Diencephalon (tissue), 2 donors: Measurements from ENCODE around the gene ALDH1L2.

GRCh38 chr12:102417687-102418202 is 62.6 kb downstream of the IGF1 start:
- RAMPAGE, long total RNA = no peak

GRCh38 chr12:102454292-102454795 is 26.0 kb downstream of the IGF1 start:
- RAMPAGE, long total RNA = no peak

DNA sequence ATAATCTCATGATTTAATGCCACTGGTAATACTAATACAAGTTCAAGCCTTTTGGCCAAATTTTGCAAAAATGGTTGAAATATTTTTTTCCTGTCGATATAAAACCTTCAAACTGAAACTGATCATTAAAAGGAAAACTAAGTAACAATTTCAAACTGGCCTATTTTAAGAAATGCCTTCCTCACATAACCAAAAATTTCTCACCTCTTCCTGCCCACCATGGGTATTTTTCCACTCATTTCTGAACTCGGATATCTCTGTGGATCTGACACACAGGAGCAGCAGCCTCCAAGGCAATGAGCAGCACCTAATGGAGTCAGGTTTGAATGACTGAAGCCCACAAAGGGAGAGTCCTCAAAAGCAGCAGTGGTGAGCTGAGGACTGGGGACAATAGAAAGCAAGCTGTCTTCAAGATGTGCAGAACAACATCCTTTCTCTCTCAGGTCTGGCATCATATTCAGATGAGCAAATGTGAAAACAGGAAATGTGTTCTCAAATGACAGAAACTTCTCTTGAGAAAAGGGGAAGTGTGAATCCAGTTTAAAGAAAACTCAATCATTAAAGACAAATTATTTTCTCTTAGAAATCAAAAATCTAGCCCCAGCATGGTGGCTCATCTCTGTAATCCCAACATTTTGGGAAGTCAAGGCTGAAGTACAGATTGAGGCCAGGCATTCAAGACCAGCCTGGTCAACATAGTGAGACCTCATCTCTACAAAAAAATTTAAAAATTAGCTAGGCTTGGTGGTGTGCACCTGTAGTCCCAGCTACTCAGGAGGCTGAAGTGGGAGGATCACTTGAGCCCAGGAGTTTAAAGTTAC is 54.3 kb downstream of the C12orf42 start:
- RAMPAGE, long total RNA = no peak

DNA sequence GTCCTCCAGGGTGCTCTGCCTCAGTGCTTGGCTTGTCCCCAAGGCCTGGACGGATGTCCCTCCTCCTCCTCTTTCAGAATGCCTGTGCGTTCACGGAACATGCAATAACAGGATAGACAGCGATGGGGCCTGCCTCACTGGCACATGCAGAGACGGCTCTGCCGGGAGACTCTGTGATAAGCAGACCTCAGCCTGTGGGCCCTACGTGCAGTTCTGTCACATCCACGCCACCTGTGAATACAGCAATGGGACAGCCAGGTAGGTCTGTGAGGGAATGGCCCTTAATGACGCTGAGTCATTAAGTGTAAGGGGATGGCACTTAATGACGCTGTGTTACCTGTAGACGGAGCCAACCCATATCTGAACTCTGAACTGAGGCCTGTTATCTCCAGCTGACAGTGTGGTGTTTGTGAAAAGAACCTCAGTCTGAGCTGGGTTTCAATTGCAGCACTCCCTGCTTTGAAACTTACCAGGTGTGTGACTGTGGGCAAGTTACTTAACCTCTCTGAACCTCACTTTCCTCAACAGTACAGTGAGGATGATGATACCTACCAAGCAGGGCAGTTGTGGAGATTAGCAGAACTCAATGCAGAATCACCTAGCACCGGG is 86.9 kb downstream of the STAB2 start:
- RAMPAGE, long total RNA = no peak

- RAMPAGE, long total RNA = no peak
These were observed 12.8 kb downstream of the HSP90B1 start for GRCh38 chr12:103942964-103943431.

- RAMPAGE, long total RNA = no peak
These were observed 588 bp downstream of the UQCC6 start for GRCh38 chr12:103956413-103956840.

GRCh38 chr12:103997445-103997880 is 31.8 kb downstream of the TDG start:
- RAMPAGE, long total RNA = no peak

DNA sequence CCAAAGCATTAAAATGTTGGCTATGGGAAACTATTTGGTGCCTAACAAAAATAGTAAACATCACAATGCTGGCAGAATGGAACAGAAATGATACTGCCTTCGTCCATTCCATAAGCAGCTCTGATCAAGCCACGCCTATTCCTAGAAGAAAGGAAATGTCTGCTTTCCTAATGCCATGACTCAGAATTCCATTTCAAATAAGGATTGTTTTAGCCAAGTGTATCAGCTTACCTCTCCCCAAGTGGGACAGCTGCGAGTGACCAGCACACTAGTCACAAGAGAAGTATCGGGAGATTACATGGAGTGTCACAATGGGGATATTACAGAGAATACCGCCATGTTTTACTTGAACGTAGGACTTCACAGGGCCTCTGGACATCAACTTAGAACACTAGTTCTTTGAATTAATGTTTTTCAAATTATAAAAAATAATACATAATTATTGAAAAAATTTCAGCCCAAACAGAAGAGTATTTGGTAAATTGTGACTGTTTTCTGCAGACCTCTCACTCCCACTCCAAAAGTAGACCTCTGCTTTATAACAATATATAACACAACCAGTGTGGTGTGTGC is 38.6 kb downstream of the GLT8D2 start:
- RAMPAGE, long total RNA = no peak

GRCh38 chr12:104321030-104321662 is 17.6 kb downstream of the EID3 start:
- RAMPAGE, long total RNA = no peak

DNA sequence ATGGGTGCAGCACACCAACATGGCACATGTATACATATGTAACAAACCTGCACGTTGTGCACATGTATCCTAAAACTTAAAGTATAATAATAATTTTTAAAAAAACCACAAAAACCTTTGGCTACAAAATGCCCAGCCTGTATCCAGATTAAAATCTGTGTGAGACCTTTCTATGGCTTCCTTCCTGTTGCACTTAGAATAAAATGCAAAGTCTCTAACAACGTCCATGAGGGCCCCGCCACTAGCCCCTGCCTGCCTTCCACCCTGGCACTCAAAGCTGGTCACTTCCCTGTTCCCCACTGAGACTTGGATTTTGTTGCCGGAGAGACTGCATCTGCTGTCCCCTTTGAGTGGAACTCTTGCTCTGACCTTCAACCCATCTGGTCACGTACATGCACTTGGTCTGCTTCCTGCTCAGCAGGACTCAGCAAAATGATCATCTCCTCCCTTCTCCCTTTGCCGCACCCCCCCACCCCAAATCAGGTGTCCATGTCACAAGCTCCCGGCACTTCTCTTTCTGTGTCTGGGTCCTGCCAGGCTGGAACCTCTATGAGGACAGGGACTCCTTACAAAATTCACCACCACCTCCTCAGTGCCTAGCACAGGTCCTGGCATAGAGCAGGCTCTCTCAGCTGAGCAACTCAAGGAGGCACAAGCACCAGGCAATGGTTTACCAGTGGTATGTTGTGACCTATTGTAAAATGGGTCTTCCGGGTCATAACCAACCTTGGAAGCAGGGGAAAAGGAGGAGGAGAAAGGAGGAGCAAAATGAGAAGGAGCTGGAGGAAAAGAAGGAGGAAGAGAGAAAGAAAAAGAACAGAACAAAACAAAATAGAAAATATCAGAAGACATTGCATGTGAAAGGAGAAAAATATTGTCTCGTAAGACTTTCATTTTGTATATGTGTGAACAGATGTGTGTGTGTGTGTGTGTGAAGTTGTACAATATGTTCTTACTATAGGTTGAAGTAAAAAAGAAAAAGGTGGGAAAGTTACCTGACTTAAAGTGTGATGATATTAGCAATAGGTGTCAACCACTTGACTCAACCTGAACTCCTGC is 181.0 kb downstream of the CHST11 start:
- RAMPAGE, long total RNA = no peak

- RAMPAGE, long total RNA = no peak
These were observed 212.4 kb downstream of the CHST11 start for GRCh38 chr12:104669014-104669591.

GRCh38 chr12:104673401-104674038 is 216.8 kb downstream of the CHST11 start:
- RAMPAGE, long total RNA = no peak

GRCh38 chr12:104941512-104941814 is 16.6 kb downstream of the SLC41A2 start:
- RAMPAGE, long total RNA = no peak

GRCh38 chr12:104952876-104954036 is 4.8 kb downstream of the SLC41A2 start:
- RAMPAGE, long total RNA = no peak

DNA sequence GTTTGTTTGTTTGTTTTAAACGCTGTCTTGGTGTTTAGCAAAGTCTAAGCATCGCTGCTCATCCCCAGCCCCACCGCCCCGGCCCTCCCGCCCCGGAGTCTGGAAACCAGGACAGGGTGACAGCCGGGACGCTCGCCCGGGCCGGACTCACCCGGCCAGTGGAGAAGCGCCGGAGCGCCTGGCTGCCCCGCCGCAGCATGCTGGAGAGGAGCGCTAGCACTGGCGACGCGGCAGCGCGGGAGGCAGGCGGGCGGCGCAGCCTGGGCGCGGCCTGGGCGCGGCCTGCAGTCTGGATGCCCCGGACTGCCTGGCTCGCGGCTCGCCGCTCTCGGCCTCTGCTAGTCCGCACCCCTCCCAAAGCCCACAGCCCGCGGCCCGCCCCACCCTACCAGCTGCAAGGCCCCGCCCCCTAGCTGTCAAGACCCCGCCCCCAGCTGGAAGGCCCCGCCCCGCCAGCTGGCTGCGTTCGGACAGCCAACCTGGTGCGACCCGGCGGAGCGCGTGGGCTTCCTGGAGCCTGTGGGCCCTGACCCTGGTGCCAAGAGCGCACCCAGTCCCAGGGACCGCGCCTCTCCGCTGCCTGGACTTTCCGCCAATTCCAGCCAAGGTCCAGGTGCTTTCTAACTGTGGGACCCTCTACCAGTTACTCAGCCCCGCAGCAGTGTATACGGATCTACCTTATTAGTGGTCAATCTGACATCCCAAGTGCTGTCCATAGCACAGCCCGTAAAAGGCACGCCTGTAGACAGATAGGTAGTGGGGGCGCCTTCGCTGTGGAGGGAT is at the start of gene ALDH1L2:
TSS of gene ALDH1L2 (minus strand) at position 221 of the 783 bp plus-strand sequence.
- RAMPAGE, long total RNA = no peak

- RAMPAGE, long total RNA = no peak
These were observed 2.2 kb downstream of the WASHC4 start for GRCh38 chr12:105109558-105110292.

GRCh38 chr12:105195142-105195556 is 40.8 kb downstream of the APPL2 start:
- RAMPAGE, long total RNA = no peak

DNA sequence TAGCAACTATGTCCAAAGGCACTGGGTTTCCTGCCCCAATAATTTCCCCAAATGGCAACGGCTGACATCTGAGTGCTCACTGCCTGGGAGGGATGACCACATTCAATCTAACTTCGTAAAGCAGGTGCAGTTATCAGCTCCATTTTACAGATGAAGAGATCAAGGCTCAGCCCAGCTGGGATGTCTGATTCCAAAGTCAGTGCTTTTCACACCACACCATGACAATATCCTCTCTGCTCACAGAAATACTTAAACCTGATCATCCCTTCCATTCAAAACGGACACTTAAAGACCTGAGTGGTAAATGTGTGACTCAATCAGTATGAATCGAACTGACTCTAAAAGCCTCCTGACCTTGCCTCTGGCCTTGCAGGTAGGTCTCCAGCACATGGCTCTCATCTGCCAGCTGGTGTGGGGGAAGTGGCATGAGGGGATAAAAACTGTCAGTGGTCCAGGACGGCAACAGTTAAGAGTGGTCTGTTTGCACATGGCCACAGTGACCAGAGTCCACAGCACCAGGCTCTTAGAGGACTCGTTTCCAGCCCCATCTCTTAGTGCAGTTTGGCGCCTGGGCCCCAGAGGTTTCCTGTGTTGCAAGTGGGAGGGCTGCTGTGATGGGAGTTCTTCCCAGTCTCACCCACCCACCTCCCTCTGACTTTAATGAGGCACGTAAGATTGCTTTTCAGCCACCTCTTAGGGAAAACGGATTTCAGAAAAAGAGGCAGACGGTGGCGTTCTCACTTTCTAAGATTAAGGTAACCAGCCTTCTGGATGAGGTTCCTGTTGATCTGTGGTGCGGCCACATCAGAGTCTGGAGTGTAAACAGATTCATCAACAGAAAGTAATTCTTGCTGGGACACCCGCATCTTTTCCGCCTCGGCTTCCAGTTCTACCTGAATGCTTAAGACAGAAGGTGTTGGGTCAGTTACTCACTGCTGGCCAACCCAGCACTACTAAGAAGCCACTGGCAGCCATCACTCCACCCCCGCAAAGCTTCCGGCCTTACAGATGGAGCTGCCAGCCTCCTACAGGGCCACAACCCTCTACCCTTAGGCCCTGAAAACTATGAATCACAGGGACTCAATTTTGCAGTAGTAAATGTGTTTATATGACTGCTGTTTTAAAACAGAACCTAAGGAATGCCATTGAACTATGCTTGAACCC is 37.0 kb downstream of the APPL2 start:
- RAMPAGE, long total RNA = no peak

DNA sequence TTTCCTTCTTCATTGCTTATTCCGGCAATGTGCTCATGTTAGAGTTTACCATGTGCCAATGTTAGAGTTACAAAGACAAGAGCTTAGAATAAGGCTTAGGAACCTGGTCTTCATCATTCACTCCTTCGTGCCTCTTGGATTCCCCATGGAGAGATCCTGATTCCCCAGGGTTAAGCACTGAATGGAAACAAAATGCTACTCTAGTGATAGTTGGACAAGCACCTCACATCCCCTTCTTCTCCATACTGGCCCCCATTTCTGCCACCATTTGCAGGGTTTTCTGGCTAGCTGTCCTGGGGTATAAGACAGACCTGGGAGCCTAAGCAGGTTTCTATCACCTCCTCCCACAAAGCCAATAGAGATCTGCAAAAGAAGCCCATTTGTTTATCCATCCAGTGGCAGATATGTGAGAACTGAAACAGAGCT is 244.2 kb downstream of the C12orf75 start:
- RAMPAGE, long total RNA = no peak

- RAMPAGE, long total RNA = no peak
These were observed 54.8 kb downstream of the NUAK1 start for GRCh38 chr12:106083867-106084346.